ENCODE data around the genes AP1M1 and TMEM38A.

- RRBS, 2 experiments = no CpG with 5 or more reads among the region's 6 CpGs
Measured at GRCh38 chr19:15641855-15642508, 1.3 kb downstream of the CYP4F3 start.

DNA sequence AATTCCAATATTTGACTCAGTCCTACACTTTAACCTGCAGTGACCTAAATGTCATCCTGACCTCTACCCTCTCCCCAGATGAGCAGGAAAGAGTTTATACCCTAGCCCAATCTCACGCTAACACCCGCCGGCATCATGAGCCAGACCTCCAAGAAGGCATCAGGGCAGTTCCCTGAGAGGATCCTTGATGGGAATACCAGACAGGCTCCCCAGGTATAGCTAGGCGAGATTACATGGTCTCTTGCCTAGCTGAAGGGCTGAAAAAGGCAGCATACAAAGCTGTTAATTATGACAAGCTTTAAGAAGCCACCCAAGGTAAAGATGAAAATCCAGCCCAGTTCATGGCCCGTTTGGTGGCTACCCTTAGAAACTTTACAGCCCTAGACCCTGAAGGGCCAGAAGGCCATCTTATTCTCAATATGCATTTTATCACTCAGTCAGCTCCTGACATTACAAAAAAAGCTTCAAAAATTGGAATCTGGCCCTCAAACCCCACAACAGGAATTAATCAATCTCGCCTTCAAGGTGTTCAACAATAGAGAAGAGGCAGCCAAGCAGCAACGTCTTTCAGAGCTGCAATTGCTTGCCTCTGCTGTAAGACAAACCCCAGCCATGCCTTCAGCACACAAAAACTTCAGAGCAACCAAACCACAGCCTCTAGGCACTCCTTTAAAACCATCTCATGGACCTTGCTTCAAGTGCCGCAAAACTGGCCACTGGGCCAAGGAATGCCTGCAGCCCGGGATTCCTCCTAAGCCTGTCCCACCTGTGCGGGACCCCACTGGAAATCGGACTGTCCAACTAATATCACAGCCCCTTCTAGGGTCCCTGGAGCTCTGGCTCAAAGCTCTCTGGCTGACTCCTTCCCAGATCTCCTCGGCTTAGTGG is 15.2 kb upstream of the OR10H1 start:
- RRBS, 2 experiments = no CpG with 5 or more reads among the region's 12 CpGs

DNA sequence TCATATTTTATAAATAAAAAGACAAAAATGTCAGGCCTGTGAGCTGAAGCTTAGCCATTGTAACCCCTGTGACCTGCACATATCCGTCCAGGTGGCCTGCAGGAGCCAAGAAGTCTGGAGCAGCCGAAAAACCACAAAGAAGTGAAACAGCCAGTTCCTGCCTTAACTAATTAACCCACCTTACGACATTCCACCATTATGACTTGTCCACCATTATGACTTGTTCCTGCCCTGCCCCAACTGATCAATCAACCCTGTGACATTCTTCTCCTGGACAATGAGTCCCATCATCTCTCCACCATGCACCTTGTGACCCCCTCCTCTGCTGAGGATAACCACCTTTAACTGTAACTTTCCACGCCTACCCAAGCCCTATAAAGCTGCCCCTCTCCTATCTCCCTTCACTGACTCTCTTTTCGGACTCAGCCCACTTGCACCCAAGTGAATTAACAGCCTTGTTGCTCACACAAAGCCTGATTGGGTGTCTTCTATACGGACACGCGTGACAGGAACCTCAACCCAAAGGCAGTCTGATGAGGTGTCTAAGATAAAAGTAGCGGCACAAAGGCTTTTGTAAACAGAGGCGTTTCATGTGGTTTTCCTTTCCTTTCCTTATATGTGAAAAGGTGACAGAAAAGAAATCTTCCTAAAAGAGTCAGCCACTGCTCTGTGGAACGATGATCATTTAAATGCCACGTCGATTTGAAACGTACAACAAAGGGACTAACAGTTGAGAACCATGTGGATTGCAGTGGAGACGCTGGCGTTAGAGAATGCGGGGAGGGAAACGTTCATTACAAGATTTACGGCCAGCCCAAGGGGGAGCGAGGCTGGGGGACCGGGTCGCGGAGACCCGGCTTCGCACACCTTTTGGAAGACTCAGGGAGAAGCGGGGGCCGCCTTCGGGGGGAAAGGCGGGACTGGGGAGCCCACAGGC is 20.5 kb upstream of the OR10H1 start:
- RRBS, 2 experiments = 0% methylated on average over 2 of the region's 29 CpGs; no CpG with 5 or more reads in 1 of the 2 experiments

- RRBS, 2 experiments = no CpG with 5 or more reads among the region's 5 CpGs
Measured at GRCh38 chr19:16001985-16002506, 53.2 kb downstream of the OR10H4 start.

DNA sequence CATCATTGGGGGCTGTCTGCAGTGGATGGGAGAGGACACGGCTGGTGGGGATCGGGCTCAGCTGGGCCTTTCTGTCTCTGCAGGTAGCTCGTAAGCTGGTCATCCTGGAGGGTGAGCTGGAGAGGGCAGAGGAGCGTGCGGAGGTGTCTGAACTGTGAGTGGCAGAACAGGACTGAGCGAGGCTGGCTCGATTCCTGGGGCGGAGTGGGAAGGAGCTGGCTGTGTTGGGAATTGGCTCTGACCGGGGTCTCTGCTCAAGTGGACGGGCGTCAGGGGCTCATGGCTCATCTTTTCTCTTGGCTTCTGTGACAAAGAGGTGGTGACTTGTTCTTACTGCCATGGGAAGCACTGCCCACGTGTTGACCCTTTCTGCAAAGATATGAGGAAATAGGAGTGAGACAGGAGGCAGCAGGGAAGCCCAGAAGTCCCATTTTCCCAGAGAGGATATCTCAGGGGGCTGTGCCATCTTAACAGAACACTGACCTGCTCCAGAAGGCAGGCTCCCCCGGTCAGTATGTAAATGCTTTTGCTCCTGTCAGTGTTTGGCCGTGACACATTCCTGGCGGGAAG is 11.7 kb downstream of the TPM4 start:
- RRBS, 2 experiments = no CpG with 5 or more reads among the region's 15 CpGs

GRCh38 chr19:16112066-16112308 is 298 bp downstream of the RAB8A start:
- RRBS, 2 experiments = no CpG with 5 or more reads among the region's 18 CpGs

DNA sequence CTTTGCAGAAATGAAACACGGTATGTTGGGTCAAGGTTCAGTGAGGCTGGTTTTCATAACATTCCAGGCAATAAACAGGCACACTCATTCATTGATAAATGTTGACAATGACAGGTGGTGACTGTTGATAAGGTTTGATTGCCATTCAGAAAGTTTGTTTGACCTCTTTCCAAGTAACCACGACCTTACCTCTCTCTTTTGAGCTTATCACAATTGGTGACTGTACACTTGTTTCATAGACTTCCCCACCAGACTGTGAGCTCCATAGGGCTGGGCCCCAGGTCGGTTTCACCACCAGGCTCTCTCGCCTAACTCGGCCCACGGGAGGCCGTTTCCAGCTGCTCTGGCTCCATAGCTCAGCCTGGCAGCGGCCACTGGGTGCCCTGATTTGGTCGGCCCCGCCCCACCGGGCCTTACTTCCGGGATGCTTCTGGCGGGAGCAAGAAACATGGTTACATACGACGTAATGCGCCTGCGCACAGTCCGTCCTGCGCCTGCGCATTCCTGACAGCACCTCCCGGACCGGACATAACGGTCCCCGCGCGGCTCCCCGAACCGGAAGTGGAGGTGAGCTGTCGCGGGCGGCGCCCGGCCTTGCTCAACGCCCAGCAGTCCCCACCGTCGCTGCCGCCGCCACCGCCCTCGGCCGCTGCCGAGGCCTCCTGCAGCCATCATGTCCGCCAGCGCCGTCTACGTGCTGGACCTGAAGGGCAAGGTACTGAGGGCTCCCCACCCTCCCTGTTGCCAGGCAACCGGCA is at the start of gene AP1M1:
Gene AP1M1, plus strand, starts transcription at position 558 of the 758 bp plus-strand sequence.
- RRBS, 2 experiments = under 1 to 3% methylated on average over 7 of the region's 47 CpGs

DNA sequence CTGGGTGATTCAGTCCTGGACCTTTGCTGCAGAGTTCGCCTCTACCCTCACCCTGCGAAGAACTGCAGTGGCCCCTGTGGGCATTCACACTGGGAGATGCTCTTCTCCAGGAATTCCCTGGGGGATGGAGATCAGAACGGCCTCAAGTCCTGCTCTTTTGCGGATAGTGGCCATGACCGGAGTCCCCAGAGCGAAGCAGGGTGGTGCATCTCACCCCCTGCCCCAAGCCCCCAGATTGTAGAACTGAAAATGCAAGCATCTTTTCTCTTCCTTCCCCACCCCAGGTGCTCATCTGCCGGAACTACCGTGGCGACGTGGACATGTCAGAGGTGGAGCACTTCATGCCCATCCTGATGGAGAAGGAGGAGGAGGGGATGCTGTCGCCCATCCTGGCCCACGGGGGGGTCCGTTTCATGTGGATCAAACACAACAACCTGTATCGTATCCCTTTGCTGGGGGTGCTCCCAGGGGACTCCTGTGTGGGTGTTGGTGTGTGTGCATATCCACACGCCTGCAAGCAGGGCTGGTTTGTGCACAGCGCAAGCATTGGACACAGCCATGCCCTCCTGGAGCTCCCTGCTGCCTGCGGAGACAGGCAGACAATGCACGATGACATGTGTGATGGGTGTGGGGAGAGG is 5.6 kb downstream of the AP1M1 start:
- RRBS, 2 experiments = no CpG with 5 or more reads among the region's 18 CpGs

DNA sequence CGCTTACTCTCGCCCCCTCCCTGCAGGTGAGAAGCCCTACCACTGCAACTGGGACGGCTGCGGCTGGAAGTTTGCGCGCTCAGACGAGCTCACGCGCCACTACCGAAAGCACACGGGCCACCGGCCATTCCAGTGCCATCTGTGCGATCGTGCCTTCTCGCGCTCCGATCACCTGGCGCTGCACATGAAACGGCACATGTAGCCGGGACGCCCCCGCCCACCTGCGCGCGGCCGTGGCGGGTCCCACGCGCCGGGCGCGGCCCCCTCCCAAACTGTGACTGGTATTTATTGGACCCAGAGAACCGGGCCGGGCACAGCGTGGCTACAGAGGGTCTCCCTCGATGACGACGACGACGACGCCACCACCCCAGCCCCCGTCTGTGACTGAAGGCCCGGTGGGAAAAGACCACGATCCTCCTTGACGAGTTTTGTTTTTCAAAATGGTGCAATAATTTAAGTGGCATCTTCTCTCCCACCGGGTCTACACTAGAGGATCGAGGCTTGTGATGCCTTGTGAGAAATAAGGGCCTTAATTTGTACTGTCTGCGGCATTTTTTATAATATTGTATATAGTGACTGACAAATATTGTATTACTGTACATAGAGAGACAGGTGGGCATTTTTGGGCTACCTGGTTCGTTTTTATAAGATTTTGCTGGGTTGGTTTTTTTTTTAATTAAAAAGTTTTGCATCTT is 2.4 kb downstream of the KLF2 start:
- RRBS, 2 experiments = 76 to 79% methylated on average over 19 to 21 of the region's 49 CpGs

GRCh38 chr19:16338222-16339567 is 14.1 kb downstream of the KLF2 start:
- RRBS, 2 experiments = no CpG with 5 or more reads among the region's 39 CpGs

GRCh38 chr19:16368817-16370314 is 44.7 kb downstream of the KLF2 start:
- RRBS, 2 experiments = no CpG with 5 or more reads among the region's 36 CpGs

DNA sequence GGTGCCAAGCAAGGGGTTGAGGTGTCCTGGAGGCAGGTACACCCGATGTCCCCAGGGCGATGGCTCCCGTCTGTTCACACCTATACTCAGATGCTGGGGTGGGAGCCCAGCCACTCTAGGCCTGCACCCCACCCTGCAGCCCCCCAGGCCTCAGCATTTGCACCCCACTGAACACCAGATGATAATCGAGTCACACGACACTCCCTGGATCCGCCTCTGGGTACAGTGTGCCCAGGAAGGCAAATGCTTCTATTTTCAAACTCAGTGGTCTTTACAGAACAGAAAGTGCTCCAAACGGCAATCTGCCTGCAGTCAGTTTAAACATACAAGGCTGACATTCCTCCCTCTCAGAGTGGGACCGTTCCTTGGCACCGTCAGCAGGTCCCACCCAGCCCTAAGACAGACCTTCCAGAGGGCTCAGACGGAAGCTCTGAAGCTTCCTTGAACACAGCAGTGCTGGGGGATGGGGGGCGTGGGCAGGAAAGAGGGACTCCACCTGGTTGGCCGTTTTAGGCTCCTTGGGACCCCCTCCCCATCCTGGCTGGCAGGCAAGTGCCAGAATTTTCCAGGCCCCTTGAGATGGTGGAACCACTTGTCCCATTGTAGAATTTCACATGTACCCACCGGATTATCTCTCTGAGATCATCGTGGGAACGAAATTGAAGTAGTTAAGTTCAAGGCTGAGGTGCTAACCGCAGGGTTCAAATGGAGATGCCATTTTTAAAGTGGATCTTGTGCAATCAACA is 45.9 kb downstream of the KLF2 start:
- RRBS, 2 experiments = no CpG with 5 or more reads among the region's 16 CpGs

DNA sequence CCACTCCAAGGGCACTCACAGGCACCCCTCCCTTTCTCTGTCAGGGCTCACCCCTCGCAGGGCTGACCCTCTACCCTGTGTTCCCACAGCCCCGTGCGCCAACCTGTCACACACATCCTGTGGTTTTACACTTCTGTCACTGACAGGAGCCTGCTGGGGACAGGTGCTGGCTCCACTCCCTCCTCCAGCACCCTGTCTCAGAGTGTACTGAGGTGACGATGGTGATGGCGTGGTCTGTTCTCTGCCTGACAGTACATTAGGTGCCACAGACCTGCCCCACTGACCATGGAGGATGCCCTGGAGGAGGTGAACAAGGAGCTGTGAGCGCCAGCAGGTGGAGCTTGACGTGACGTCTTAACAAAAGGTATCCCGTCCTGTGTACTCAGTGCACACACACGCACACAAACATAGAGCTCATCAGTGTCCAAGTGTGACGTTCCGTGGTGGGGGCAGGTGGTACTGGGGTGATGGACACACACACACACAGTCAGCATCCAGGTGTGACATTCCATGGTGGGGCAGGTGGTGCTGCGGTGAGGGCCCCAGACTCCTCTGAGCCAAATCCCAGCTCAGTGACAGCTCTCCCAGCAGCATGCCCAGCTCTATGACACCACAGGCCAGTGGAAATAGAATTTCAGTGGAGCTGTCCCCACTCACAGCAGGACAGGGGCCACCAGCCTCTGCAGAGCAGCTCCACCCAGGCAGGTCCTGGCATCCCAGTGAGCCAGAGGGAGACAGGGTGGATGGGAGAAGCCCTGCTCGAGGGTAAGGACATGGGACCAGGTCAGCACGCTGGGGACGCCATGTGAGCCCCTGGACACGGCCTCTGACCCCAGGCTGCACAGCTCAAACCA is 21.0 kb downstream of the C19orf44 start:
- RRBS, 2 experiments = no CpG with 5 or more reads among the region's 17 CpGs

GRCh38 chr19:16518194-16519001 is 22.2 kb downstream of the C19orf44 start:
- RRBS, 2 experiments = no CpG with 5 or more reads among the region's 32 CpGs

- RRBS, 2 experiments = no CpG with 5 or more reads among the region's 23 CpGs
Measured at GRCh38 chr19:16540733-16541434, 1.4 kb downstream of the CHERP start.

DNA sequence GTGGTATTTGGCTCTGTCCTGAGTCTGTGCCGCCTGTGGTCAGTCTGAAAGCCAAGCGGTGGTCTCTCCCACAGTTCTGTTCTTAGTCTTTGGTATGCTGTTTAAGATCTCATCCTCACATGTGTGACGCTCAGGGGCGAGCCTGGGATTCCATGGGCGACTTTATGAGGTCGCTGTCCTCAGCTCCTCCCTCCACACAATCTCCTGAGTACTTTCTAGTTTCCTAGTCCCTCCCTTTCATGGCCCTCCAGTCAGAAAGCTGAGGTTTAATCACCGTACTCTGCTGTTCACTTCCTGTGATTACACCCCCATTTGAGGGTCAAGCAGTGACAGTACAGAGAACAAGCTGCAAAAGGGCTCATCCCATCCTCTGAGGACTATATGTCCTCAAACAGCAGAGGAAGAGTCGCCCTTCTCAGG is 12.2 kb downstream of the SLC35E1 start:
- RRBS, 2 experiments = no CpG with 5 or more reads among the region's 8 CpGs

- RRBS, 2 experiments = 2% methylated on average over 8 of the region's 78 CpGs
Measured at GRCh38 chr19:16571051-16572255, 762 bp downstream of the SLC35E1 start.

DNA sequence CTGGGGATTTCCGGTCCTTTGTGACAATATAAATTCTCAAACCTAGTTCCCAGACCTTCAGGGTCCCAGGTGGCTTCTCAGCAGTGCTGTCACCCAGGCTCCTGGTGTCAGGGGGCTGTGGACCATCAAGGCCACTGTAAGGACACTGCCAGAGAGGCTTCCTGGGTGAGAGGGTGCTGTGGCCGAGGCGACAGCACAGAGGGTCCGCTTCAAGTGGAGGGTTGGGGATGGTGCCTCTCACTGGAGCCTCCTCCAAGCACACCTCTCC is 5.5 kb upstream of the SLC35E1 start:
- RRBS, 2 experiments = no CpG with 5 or more reads among the region's 4 CpGs

DNA sequence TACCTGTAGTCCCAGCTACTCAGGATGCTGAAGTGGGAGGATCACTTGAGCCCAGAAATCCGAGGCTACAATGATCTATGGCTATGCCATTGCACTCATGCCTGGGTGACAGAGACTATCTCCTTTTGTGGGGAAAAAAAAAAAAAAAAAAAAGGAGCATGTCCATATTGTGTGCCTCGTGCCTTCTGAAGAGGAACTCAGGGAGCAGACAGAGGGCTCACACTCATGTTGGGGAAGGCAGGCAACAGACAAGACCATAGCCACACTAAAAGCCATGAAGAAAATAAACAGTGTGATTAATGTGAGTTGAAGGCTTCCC is 20.8 kb downstream of the MED26 start:
- RRBS, 2 experiments = no CpG with 5 or more reads among the region's 2 CpGs

GRCh38 chr19:16660744-16661572 is at the start of gene TMEM38A:
TMEM38A (plus strand) TSS chr19:16661139.
- RRBS, 2 experiments = 1 to 2% methylated on average over 14 of the region's 83 CpGs